Measurements from ENCODE around the gene HACD2.

DNA sequence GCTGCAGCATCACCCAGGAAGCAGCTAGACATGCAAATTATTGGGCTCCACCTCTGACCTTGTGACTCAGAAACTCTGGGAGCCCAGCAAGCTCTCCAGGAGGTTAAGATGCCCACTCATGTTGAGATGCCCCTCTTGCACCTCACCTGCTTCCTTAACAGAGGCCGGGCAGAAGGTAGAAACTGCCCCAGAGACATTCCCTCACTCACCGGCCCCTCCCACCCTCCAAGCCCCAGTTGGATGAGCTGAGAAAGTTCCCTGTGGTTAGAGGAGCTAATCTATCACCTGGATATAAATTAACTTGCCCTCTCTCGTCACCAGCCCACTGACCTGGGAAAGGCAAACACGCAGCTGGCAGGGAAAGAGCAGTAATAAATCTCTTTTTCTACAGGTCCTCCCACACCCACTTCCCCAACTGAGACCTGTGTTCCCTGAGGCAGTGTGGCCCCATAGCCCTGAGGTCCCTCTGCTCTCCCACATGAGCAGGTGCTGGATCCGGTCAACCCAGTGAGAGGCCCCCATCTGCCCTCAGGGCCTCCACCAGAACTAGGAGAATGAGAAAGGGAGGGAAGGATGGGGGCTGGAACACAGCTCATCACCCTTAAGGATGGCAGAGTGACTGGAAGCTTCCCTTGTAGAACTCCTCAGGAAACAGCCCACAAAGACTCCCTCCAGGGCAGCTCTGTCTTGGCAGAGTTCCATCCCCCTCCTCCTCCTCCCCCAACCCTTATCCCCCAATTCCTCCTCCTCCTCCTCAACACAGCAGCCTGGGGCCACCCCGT is 39.1 kb downstream of the ADCY5 start:
- RRBS = 12% methylated on average over 1 of the region's 6 CpGs

DNA sequence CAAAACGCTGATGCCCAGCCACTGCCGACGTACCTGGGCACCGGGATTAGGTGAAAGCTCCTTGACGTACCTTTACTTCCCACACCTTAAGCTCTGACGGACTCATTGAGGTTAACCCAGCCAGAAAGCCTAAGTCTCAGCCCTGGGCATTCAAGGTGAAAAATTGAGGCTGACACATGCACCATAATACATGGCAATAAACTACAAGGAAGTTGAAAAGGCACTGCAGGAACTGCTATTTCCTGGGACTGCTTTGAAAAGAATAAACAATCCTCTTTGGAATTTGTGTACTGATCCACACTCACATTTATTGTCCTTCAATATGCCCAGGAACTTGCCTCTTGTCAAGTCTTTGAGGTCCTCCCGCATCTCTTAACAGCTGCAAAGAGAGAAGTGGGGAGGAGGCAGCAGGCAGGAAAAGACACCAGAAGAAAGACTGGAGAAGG is 16.9 kb downstream of the ADCY5 start:
- RRBS = no CpG with 5 or more reads among the region's 7 CpGs

DNA sequence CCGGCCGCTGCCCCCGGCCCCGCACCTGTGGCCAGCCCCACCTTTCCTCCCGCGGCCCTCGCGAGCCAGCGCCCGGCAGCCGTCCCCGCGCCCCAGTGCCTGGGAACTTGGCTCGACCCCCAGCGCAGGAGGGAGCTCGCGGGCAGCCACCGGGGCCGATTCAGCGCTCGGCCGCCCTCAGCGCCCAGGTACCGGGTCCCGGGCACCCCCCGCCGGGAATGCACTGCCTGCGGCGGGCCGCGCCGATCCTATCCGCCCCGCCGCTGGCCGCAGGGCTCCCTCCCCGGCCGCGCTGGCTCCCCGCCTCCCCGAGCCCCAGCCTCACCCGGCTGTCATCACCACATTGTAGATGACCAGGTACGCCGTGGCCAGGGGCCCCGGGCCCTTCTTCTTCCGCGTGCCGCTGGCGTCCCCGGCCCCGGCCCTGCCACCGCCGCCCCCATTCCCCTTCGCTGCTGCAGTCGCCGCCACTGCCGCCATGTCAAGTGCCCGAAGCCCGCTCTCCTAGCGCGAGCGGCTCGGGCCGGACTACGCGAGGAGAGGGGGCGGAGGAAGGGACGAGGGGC is at the start of gene HACD2:
HACD2 (minus strand) TSS at position 506 of the 566 bp plus-strand sequence.
- RRBS = 2% methylated on average over 56 of the region's 68 CpGs

GRCh38 chr3:123610275-123610817 is 25.5 kb upstream of the HACD2 start:
- RRBS = no CpG with 5 or more reads among the region's 3 CpGs

GRCh38 chr3:123613177-123613893 is 28.5 kb upstream of the HACD2 start:
- RRBS = no CpG with 5 or more reads among the region's 4 CpGs

- RRBS = no CpG with 5 or more reads among the region's 3 CpGs
These were observed 57.4 kb upstream of the HACD2 start for GRCh38 chr3:123642223-123642615.

DNA sequence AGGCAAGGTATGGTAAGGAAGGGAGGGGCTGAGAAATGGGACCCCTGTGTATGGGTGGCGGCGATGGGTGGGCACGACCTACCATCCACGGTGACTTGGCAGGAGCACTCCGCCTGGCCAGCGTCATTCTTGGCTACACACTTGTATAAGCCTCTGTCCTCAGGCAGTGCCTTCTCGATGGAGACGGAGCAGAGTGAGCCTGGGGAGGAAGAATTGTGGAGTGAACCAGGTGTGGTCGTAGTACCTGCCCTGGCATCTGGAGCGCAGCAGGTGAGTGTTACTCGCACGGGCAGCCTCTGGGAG is 107.8 kb upstream of the HACD2 start:
- RRBS = no CpG with 5 or more reads among the region's 12 CpGs

DNA sequence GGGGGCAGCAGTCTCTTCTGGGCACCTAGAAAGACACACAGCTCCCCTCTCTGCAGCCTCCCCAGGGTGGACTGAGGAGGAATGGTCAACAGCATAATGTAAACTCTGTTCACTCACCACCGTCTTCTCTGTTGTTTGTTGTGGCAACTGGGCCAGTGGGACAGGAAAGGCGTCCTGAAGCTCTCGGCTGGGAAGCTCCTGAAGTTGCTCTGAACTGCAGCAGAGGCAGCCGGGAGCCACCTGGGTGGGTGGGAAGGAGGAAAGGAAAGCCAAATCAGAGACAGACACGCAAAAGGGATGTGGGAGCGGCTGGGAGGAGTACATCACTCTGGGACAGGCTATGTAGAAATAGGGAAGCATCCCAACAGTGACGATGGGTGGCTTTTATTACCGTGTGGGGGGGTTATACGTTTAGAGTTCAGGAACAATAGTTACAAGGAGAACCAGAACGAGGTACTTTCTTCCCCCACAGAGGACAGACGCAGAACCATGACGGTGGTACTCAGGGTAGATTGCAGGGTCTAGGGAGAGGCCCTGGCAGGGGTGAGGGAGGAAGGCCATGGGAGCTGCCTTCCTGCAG is 52.6 kb downstream of the MYLK start:
- RRBS = no CpG with 5 or more reads among the region's 12 CpGs

DNA sequence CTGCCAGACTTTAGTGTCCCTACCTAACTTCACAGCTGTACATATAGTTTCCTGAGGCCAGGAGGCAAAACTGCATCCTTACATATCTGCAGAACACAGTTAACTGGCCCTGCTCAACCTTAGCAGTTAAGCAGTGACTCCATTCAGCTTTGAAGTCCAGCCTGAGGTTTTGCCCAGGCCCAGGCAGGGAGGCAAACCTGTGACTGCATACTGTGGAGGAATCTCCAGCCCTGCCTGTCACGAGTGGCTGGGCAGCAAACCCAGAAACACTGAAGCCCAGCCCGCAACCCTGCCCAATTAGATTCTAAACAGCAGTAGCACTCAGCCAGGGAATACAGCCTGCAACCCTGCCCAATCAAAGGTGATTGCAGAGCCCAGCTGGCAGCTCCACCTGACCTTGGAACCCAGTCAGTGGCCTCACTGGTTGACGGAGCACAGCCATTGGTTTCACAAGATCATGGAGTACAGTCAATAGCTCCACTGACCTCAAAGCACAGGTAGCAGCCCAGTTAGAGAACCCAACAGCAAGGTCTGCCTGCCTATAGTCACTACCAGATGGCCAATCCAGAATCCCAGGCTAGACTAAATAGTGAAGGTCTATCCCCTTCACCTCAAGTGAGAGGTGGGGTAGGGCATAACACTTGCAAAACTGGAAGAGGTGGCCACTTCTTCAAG is 35.2 kb upstream of the MYLK start:
- RRBS = no CpG with 5 or more reads among the region's 3 CpGs

- RRBS = no CpG with 5 or more reads among the region's 2 CpGs
These were observed 1.8 kb downstream of the KALRN start for GRCh38 chr3:124034865-124035384.

- RRBS = no CpG with 5 or more reads among the region's 10 CpGs
These were observed 239.2 kb upstream of the UMPS start for GRCh38 chr3:124490922-124491539.

DNA sequence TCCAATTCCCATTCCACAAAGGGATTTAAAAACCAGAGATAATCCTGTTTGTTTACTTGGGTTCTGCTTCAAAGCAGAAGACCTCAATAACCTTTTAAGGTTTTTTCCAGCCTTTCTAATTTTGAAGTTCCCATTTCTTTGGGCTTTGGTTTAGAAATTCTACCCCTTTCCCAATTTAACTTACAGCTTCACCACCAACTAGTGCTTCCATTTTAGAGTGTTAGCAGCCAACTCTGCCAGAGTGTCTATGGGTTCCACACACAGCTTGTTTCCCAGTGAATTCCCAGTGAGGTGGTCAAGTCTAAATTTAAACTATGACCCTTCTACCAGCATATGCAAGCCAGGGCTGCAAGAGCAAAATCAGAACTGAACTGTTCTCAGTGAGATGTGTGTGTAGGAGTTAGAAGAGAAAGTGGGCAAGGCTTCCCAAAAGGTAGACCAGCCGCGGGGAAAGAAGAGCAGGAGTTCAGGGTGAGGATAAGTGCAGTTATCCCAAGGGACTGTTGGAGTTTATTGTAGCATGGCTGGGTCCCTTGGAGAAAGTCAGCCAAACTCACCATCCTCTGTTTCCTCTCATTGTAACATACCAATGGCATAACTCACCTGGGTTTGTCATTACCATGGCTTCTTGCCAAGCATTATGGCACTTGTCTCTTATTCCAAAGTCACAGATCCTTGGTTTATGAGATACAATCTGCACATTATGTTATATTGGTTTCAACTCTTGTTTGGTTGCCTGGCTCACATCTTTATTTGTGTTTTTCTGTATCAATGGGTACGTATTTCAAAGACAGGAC is 130.4 kb upstream of the UMPS start:
- RRBS = no CpG with 5 or more reads among the region's 3 CpGs

DNA sequence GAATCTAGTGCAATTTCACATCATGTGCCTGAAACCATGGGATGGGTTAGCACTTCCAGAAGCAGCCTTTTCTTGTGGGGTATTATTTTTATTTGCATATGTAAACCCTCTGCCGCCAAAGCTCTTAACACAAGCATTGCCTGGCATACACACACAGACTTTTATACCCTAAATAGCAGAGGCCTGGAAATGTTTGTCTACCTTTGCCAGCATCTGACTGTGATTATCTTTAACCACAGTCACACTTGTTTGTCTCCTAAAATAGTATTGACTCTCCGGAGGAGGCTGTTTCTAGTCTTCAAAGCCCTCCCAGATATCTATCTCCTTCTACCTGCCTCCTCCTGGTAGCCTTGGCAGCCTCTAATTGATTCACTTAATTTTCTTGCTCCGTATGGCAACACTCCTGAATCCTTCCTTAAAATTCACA is 127.2 kb upstream of the UMPS start:
- RRBS = no CpG with 5 or more reads among the region's 3 CpGs

DNA sequence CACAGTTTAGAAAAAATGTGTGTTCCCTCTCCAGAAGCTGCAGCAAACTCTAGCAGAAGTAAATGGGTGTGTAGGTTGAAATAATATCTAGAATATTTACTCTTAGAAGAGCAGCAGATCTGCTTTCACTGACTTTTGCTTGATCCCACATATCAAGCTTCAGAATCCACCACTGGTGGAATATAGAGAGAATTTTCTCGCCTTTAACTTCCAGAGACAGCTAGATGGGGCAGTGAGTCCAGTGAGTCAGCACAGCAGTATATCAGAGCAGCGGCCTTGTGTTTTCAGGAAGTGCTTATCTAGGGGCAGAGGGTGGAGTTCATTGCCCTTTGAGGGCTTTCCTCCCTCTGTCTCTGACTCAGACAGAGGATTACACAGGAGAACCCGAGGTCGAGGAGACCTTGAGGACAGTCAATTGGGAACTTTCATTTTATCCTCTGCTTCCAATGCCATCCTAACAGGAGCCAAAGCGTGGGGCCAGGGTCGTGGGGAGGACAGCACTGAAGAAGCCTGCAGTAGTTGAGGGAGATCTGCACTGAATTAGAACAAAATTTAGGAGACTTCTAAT is 109.7 kb upstream of the UMPS start:
- RRBS = no CpG with 5 or more reads among the region's 6 CpGs

- RRBS = no CpG with 5 or more reads among the region's 7 CpGs
These were observed 93.4 kb upstream of the UMPS start for GRCh38 chr3:124636758-124637428.

- RRBS = no CpG with 5 or more reads among the region's 2 CpGs
These were observed 30.1 kb upstream of the UMPS start for GRCh38 chr3:124700113-124700520.

DNA sequence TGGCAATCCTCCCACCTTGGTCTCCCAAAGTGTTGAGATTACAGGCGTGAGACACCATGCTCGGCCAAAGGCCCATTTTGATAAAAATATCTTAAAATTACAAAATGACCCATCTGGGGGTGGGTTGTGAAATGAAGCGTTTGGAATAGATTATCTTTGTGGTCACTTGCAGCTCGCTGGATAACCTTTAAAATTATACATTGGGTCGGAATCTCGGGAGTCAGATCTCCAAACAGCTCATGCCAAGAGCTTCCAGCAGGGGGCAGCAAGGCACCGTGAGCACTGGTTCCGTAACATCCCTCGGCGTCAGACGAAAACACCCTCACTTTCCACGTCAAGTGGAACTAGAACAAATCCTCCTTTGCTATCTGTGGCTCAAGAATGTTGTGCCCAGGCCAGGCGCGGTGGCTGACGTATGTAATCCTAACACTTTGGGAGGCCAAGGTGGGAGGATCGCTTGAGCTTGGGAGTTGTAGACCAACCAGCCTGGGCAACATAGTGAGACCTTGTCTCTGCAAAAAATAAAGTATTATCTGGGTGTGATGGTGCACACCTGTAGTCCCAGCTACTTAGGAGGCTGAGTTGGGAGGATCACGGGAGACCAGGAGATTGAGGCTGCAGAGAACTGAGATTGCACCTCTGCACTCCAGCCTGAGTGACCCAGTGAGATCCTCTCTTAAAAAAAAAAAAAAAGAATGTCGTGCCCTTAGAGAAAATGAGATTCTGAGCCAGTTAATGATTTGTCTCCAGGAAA is 31.1 kb downstream of the UMPS start:
- RRBS = no CpG with 5 or more reads among the region's 18 CpGs

DNA sequence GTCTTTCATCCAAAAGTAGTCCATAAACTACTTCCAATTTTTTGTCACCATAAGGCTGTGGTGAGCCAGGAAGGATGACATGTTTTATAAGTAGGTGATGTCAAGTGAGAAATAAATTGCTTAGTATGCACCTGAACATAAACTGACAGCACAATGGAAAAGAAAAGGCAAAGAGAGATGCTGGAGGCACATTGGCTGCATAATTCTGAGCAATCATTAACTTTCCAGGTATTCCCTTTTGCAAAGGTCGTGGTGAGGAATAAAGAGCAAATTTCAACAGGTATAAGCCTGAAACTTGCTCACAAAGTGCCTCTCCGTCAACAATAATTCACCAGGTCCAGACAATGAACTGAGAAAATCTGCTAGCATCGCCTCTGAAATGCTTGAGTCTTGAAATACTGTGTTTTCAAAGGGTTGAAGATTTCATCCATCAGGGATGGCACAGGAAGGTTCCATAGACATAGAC is 48.2 kb downstream of the ITGB5 start:
- RRBS = no CpG with 5 or more reads among the region's 3 CpGs

GRCh38 chr3:124951699-124952271 is 17.2 kb upstream of the MUC13 start:
- RRBS = no CpG with 5 or more reads among the region's 8 CpGs

GRCh38 chr3:124985301-124985790 is 50.8 kb upstream of the MUC13 start:
- RRBS = no CpG with 5 or more reads among the region's 5 CpGs